HTERT-HM (cell line): ENCODE measurements around the genes DMRT2 and VLDLR.

- RRBS, result no CpG with 5 or more reads among the region's 5 CpGs
Measured at GRCh38 chr9:211407-211960, 3.2 kb upstream of the DOCK8 start.

- RRBS, result no CpG with 5 or more reads among the region's 2 CpGs
Measured at GRCh38 chr9:225042-225613, 10.5 kb downstream of the DOCK8 start.

DNA sequence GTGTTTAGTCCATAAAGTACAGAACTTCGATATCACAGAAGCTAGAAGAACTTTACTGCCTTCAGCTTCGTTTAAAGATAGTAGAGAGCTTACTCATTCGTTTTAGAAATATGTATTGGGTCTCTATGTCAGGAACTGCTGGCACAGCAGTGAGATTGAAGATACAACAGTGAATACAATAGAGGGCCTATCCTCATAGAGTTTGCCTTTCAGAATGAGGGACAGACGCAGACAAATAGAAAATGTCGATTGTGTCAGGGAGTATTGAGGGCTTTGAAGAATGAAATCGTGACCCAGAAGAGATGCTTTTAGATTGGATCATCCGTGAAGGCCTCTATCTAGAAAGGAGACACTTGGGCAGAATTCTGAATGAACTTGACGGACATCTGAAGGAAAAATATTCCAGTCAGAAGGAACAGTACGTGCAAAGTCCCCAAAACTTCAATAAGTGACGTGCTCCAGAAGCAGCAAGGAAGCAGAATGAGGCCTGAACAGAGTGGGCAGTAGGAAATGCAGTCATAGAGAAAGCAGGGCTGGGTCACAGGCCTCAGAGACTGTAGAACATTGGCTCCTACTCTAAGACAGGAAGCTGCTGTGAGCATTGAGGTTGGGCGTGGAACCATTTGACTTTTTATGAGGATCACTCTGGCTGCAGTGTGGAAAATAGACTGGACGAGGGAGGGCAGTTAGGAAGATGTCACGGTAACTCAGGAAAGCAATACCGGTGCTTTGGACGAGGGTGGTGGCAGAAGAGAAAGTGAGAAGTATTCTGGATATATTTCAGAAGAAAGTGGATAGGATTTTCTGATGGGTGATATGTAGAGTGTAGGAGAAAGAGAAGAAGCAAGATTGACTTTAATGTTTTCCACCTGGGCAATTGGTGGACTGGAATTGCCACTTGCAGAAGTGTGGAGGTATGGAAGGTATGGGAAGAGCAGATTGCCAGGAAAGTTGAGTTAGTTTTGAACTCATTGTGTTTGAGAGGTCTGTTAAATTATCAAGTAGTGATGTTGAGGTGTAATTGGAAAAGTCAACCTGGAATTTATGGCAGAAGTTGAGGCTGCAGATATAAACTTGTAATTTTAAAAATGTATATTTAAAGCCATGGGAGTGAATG, 64.0 kb downstream of the DOCK8 start:
- RRBS, result no CpG with 5 or more reads among the region's 15 CpGs

DNA sequence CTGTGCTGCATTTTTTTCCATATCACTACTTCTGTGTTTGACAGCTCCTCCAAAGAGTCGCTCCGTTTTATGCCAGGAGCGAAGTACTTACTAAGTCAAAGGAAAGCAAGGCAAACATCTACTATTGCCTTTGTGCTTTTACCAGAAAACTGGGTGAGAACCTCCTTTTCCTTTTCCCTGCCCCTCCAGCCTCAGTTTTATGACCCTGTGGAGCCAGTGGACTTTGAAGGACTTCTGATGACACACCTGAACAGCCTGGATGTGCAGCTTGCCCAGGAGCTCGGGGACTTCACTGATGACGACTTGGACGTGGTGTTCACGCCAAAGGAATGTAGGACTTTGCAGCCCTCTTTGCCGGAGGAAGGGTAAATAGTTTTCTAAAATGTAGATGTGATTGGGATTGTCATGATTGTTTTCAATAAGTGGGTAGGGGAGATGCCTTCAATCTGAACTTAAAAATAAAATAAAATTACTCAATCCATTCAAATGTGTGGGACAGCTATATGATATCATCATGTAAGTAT, 71.7 kb downstream of the DOCK8 start:
- RRBS, result no CpG with 5 or more reads among the region's 8 CpGs

- RRBS, result 9% methylated on average over 8 of the region's 31 CpGs
Measured at GRCh38 chr9:505202-505516, 664 bp downstream of the KANK1 start.

DNA sequence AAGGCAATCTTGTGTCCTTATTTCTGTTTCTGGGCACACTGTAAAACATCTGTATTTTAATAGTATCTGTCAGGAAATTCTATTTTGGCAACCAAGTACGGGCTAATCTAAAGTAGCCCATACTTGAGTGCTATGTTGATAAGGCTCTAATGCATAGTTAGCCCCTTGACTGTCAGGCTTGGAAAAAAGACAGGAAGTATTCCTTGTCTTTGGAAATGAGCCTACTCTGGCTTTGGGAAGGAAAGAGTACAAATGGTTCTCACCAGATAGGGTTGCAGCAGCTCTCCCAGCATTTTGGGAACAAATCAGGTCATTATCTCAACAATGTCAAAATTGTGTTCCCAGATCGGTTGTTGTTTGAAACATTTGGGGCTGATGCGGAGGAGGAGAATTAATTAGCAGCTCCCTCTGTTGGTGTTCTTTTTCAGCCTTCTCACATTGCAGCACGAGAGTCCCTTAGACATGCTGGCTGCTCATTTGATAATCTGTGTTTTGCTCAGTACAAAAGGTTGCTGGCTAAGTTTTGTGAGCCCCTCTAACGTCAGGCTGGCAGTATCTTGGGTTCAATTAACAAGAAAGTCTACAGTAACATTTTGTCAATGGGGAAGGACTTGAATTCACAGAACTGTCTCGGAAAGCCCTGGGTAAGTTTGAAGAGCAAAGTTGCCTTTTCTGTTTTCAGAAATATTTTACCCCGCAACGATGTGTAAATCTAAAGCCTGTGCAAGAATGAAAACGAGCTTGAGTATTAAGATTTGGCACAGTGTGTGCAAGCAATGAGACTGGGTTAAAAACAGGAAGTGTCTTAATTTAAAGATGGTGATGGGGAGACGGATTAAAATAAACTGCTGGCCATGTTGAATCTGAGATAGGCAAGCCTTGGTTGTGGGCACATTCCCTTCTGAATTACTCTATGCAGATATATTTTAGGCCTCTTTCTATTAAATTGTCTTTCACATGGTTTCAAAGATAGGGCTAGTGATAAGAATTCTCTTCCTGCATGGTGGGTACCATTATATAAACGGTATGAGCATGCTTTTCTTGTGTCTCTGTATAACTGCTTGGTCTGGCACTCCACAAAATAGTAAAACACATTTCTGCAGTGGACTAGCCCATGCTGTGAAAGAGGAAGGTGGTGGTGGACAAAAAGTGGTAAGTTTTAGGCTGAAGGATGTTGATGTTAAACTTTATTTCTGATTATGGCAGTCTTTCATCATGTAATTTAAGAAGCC, 42.6 kb downstream of the KANK1 start:
- RRBS, result no CpG with 5 or more reads among the region's 11 CpGs

GRCh38 chr9:696317-696993, 145.0 kb upstream of the DMRT1 start:
- RRBS, result no CpG with 5 or more reads among the region's 6 CpGs

- RRBS, result no CpG with 5 or more reads among the region's 5 CpGs
Measured at GRCh38 chr9:734733-735303, 106.7 kb upstream of the DMRT1 start.

GRCh38 chr9:744670-745259, 96.7 kb upstream of the DMRT1 start:
- RRBS, result no CpG with 5 or more reads among the region's 7 CpGs

DNA sequence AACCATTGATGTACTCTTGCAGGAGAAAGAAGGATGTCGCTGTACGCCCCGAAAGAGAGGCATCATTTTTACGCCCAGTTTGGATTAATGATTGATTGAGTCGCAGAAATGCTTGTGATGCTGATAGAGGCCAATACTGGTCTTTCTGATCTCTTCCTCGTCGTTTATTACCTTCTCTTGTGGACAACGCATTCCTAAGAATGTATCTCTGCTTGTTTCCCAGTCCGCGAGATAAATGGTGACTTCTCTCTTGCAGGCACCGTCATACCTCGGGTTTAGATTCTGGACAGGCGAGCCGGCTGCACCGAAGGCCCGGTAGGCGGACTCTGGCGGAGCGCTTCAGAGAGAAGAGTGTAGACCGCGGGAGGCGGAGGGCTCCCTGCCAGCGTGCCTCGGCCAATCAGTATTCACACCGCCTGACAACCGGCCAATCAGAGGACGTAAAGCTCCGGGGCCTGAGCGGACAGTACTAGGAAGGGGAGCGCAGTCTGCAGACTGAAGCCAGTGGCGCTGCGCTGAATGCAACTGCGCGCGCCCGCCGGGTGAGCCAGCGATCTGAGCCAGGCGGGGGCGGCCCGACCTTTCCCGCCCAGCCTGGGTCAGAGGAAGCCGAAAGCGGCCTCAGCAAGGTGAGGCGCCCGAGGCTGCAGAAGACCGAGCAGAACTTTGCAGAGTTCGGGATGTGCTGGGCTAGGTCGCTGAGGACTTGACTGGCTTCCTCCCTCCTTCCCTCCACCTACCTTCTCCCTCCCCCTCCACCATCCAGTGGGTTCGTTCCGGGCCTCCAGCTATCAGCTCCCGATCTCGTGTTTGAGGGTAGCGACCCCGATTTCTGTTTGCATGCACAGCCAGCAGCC, at the start of gene DMRT2:
Gene DMRT2 (plus strand): TSS at position 504 of the 857 bp plus-strand sequence.
- RRBS, result 17% methylated on average over 17 of the region's 55 CpGs

DNA sequence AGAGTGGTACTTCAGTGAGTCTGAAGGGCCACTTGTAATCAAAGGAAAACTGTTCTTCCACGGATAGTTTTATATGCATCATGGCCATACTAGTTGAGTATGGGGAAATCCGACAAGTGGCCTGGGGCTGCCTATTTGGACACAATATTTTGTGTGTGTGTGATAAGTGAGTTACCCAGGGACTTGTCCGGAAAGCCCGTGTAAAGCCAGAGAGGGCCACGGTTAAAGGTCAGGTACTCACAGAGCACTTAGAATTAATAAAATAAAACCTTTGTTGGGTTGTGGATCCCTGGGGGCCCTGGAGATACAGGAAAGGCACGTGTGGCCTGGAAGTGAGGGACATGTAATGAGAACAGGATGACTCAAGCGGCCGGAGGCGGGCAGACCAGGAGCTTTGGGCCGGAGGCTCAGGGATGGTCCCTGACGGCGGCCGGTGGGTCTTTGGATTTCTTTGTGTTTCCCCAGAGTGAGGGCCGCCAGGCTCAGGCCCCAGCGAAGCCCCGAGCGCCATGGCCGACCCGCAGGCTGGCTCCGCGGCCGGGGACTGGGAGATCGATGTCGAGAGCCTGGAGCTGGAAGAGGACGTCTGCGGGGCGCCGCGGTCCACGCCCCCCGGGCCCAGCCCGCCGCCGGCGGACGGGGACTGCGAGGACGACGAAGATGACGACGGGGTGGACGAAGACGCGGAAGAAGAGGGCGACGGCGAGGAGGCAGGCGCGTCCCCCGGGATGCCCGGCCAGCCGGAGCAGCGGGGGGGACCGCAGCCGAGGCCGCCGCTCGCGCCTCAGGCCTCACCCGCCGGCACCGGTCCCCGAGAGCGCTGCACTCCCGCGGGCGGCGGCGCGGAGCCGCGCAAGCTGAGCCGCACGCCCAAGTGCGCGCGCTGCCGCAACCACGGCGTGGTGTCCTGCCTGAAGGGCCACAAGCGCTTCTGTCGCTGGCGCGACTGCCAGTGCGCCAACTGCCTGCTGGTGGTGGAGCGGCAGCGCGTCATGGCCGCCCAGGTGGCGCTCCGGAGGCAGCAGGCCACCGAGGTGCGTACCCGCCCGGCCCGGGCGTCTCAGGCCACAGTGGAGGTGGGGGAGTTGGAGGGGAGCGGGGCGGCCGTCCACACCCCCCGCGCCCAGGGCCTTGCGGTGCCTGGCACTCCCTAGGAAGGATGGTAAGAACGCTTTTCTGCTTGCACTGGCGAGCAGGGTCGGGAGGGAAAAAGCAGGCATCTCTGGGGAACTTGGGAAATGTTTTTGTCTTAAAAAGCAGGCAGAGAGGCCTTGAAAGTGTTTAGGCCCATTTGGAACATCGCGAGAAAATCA, 1.4 kb downstream of the DMRT2 start:
- RRBS, result 9% methylated on average over 33 of the region's 108 CpGs

DNA sequence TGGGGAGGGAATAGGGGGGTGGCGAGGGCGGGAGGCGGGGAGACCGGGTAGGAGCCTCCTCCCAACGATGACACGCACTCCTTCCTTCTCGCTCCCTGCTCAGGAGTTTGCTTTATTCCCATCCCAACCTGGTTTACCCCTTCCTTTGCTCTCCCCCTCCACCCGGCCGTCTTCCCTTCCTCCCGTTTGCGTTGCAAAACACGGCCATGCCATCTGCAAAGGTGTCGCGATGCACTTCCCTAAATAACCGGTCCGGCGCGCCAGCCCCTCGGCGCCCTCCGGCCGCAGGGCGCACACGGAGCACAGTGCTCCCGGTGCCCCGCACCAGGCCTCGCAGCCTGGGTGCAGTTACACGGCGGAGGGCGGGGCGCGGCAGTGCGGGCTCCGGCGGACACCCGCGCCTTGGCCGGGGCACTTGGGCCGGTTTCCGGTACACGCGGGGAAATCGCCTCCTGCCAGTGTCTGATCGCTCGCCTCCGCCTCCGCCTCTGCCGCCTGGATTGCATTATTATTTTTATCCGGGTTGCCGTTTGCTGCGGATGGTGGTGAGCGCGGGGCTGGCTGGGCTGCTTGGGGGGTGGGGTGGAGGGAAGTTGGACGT, 1.6 kb downstream of the SMARCA2 start:
- RRBS, result 2% methylated on average over 29 of the region's 54 CpGs

- RRBS, result no CpG with 5 or more reads among the region's 2 CpGs
Measured at GRCh38 chr9:2022510-2023039, 7.4 kb downstream of the SMARCA2 start.

GRCh38 chr9:2110185-2110522, 95.0 kb downstream of the SMARCA2 start:
- RRBS, result no CpG with 5 or more reads among the region's 3 CpGs

DNA sequence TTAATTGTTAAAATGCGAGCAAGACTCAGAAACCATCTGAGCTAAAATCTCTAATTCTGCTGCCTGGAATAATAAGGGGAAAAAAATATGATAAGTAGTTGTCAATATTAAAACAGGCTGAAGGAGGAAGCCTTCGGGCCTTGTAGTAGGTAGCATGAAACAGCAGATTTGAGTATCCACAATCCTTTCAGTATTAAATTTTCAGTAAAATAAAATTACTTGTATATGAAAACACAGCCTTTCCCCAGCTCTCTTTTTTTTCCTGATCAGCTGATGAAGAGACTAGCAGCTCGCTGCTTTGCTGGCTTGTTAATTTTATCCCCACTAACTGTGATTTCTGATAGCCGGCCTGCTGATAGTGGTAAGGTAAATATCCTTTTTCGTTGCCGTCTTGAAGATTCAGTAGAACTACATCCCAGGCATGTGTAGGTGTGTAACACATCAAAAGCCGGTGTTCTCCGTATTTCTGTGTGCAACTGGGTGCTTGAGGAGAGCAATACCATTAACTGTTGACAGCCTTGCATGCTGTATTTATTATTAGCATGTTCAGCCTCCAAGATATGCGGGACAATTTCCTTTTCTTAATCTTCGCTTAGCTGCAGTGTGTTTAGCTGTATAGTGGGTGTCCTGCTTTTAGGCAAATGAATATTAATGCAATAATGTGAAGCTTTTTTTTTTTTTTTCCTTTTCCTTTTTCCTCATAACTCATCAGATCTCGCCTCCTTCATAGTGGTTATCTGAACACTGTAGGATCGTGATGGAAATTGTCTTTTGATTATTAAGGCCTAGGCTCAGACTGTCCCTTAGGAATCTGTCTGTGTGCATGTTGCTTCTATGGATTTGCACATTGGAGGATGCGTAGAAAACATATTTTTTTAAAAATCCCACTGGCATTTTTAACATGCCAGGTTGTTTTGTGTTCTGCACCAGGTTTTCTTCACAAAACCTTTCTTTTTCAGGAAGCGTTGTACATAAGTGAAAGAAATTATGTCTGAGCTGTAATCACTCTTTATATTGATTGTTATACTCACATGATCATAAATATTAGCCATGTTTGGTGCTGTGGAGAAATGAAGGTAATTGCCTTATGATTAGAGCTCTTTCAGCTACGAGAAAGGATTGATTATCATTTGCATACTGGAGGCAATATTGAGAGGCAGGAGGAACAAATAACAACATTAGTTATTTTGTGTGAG, 144.8 kb downstream of the SMARCA2 start:
- RRBS, result 2% methylated on average over 2 of the region's 15 CpGs

DNA sequence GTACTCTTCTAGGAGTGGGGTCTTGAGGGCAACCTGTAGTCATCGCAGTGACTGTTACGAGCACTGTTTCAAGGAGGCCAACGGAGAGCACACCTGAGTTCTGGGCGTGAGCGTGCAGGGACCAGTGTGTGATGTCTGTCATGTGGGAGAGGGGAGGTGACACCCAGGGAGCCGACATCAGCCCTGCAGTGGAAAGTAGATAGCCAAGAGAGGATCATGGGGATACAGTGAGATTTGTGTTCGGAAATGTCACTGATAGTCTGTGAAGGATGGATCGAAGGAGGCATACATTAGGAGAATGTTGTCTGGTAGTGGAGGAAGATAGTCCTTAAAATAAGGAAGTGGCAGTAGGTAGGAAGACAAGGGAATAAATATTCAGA, 157.5 kb downstream of the SMARCA2 start:
- RRBS, result no CpG with 5 or more reads among the region's 8 CpGs

DNA sequence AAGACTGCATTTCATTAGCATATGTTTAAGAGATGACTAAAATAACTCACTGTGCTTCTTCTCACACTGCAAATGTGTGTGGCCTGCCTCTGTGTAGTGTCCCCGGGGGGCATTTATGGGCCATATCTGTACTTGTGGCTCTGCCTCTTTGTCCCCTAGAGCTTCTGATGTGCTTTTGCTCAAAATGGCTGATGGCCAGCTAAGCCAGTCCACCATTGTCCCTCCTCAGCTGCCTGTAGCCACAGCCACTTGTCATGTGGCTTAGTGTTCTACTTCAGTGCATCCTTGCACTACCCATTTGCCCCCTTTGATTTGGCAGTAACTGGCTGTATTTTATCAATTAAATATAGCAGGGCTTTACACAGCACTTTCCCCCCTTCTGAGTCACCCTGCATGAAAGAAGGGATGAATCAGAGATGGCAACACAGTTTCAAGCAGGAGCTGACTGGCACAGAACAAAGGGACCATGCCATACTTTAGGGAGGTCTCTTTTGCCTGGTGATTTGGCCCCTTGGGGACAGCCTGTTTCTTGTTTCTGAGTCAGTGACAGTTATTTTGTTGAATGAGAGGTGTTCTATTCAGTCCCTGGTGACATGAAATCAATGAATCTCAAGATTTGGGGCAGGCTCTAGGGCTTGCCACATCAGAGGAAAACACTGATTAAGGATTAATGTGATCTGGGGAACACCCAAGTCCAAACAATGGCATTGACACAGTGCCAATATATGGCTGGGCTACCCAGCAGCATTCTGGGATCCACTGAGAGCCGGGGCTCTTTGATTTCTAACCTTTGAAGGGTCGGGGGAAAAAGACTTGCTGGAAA, 245.5 kb downstream of the SMARCA2 start:
- RRBS, result no CpG with 5 or more reads among the region's 3 CpGs

DNA sequence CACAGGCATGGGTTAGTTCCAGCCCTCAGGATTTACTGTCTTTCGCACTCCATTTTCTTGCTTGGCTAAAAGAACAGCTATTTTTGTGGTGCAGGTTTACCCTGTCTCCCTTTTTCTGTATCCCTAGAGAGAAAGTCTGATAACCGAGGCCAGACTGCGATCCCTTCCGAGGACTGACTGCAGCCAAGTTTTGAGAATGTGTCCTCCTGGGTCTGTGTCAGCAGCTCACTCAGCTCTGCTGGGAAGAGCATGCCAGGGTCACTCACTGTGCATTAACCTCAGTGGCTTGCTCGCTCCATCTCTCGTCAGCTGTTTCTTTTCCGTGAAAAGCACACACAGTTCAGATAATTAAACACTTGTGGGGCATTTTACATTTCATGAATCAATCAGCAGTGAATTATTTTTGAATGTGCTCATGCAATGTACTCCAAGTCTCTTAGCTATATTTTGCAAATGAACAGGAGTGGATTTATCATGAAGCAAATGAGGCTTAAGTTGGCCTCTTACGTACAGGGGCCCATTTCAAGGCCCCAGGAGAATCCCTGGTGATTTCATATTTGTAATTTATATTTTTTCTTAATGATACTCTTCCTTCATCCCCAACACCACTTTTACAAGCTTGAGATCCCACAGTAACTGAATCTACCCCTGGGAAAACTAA, 252.1 kb downstream of the SMARCA2 start:
- RRBS, result no CpG with 5 or more reads among the region's 8 CpGs

DNA sequence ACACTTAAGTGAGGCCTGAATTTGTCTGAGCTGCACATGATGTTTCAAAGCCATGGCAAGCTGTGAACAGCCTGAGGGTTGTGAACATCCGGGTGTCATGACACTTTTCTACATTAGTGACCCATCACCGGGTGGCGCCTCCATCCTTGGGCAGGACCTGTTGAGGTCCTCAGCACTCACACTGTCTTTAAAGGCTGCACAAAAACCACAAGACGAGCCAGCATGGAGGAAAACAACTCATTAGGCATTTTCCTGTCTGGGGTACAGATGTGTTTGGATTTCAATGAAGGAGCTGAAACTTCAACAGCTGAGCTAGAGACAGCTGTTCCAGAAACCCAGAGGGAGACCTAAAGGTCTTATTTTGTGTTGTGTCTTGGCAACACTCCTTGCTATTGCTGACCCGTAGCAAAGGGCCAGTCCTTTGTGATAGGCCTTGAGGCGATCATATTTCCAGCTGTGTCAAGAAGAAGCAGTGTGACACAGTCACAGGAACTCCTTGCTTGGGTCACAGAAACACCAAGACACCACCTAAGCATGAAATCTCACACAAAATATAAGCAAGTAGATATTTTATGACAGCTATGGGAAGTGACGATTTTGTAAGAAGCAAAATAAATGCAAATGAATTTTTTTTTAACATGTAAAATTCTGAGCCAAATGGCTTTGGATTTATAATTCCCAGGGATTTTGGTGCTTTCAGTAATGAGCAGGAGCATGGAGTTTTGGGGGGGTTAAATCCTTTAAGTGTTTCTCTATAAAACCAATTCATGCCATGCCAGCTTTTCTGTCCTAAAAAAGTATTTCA, 151.7 kb upstream of the VLDLR start:
- RRBS, result no CpG with 5 or more reads among the region's 7 CpGs

DNA sequence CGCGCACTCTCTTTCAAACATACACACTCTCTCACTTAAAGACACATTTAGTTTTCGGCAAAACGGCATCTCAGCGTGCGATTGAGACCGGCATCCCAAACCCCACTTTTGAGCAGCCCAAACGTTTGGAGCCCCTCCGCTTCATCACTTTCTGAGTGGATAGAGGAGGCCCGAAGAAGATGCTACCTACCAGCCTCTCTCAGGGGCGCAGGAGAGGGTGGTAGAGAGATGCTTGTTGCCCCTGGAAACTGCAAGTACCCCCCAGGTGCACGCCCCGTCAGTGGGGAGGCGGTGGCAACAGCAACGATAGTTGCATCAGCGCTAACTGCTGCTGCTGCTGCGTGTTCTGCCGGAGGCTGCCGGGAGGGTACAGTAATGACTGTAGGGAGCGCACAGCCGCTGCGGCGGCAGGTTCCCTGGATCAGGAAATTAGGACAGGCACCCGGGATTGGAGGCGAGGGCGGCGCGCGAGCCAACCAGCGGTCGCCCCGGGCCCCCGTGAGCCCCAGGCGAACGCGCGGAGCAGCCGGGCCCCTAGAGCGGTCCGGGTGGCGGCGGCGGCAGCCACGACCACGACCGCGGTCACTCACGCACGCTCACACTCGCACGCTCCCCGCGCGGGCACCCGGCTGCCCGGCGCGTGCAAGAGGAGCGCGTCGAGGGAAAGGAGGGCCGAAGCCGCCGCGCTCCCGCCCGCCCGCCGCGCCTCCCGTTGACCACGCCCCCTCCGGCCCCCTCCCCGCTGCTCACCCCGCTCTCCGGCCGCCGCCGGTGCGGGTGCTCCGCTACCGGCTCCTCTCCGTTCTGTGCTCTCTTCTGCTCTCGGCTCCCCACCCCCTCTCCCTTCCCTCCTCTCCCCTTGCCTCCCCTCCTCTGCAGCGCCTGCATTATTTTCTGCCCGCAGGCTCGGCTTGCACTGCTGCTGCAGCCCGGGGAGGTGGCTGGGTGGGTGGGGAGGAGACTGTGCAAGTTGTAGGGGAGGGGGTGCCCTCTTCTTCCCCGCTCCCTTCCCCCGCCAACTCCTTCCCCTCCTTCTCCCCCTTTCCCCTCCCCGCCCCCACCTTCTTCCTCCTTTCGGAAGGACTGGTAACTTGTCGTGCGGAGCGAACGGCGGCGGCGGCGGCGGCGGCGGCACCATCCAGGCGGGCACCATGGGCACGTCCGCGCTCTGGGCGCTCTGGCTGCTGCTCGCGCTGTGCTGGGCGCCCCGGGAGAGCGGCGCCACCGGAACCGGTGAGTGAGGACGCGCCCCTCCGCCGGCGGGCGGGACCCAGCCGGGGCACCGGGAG, at the start of gene VLDLR:
Gene VLDLR (plus strand): TSS at position 749 of the 1,289 bp plus-strand sequence.
- RRBS, result 1% methylated on average over 45 of the region's 124 CpGs